HT1080 (cell line): ENCODE data around the genes CSRP1 and IPO9.

RAMPAGE:
- cytosol, long total RNA = no peak
- long total RNA = no peak
- nucleus, long total RNA = no peak
Measured at GRCh38 chr1:200905693-200906225, 11.1 kb downstream of the INAVA start.

DNA sequence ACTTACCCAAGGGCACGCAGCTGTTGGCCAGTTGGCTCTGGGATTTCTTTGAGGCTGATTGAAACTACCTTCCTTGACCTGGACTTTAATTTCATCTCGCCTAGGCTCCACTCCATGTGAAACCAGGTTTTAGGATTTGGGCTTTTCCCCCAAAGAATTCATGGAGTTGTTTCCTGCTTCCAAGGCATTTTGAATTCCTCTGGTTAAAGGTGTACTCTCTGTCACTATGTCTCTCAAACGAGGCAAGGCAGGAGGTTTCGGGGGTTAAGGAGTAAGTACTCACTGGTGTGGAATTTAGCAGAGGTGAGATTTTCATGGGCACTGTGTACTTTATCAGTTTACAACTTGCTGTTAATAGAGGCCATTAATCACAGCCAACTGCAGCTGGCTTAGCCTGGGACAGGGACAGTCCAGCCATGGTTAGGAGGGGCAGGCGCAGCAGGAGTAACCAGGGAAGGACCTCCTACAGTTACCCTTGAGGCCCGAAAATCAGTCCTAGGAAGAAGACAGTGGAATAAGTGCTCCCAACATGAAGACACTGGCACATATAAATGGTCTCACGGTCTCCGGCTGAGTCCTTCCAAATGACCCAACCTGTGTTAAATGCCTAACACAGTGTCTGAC lies 18.0 kb upstream of the TMEM9 start:
RAMPAGE:
- cytosol, long total RNA = no peak
- long total RNA = no peak
- nucleus, long total RNA = no peak

DNA sequence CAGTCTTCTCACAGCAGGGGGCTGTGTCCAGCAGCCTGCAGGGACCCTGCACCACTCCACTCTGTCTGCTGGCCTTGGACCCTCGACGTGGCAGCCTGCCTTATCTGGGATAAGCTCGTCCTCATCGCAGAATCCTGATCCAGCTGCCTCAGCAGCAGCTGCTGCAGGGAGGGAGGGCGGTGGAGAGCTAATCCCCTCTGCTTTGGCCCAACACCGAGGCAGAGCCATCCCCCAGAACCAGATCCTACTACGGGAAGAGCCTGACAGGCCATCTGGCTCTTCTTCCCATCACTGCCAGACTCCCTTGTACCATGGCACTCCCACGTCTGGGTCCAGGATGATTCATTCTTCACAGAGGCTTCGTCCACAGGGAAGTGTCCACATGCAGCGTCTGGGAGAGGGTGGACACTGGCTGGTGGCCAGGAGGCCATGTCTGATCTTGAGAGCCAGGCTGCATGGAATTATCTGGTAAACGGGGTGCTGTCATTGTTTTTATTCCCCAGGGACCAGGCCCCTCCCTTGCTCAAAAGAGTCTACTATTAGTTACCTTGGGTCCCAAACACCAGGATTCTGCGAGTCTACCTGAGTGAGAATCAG lies 14.7 kb upstream of the PKP1 start:
RAMPAGE:
- cytosol, long total RNA = no peak
- long total RNA = no peak
- nucleus, long total RNA = no peak

DNA sequence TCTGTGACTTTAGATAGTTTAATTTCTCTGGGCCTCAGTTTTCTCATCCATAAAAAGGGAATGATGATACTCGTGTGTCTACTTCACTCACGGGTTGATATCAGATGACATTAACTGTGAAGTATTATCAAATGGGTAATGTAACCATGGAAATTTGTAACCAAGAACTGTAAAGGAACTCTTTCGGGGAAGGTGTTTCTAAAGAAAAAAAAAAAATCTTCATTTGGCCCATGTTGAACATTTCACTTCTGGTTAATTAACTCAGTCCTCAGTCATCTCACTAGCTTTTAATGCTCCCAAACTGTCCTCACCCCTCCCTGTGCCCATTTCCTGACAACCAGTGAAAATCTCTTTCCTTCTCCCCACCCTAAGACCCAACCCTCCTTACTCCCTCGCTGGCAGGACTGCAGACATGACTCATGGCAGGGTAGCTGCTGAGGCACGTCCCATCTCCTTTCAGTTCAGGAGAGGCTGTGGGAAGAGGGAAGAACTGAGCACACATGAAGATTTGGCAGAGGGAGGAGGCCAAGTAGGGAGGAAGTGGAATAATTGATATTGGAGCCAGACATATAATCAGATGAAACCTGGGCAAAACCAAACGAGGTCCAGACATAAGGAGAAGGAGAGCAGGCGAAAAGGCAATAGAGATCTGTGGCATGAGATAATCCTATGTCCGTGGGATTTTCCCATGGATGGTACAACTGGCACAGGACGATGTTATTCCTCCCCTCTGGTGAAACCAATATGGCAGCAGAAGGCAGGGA lies 12.6 kb downstream of the PKP1 start:
RAMPAGE:
- cytosol, long total RNA = no peak
- long total RNA = no peak
- nucleus, long total RNA = no peak

DNA sequence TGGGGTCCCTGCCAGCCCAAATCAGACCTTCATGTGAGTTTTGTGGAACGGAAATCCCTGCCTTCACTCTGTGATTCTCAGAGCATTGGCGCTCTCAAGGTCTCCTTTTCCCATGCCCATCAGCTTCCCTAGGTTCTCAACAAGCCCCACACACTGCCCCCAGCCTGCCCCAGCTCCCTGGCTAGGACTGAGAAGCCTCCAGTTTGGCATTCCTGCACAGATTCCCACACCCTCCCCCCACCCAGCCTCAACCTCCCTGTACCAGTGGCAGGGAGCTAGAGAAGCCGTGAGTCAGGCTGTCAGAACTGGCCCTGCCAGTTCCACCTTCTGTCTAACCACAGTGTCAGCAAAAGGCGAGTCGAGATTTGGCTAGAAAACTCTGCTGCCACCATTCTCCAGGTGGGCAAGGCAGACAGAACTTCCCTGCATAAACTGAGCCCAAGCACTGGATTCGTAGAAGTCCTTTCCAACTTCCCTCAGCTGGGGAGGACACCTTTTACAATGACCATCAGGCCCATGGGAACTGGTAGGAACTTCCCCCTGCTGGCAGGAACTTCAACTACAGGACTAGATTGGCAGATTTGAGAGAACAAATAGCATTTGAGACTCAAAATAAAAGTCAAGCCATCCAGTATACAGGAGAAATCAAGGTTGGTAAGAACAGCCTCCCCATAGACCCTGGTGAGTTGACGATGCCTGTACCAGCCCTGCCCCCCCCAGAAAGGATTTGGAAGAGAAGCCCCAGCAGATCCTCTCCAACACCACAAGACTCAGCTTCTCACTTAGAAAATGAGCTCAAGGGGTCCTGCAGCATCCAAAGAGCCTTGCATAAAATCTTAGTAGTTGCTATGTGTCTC lies 31.0 kb downstream of the TNNT2 start:
RAMPAGE:
- cytosol, long total RNA = no peak
- long total RNA = no peak
- nucleus, long total RNA = no peak

GRCh38 chr1:201378307-201379379 lies 1.2 kb upstream of the TNNT2 start:
RAMPAGE:
- cytosol, long total RNA = no peak
- long total RNA = no peak
- nucleus, long total RNA = no peak

DNA sequence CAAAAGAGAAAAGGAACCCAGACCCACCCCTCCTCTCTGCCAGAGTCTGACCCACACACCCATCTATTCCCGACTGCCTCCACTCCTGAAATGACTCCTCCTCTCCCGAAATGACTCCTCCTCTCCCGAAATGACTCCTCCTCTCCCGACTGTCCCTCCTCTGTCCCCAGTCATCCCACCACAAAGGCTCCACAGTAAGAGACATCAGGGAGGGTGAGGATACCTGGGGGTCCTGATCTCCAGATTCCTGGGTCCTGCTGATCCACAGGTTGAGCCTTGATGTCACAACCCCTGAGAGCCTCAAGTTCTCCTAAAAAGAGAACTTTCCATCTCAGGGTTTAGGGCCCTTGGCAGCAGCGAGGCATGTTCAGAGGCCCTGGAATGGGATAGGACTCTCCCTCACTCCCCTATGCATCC lies 5.0 kb upstream of the TNNT2 start:
RAMPAGE:
- cytosol, long total RNA = no peak
- long total RNA = no peak
- nucleus, long total RNA = no peak

DNA sequence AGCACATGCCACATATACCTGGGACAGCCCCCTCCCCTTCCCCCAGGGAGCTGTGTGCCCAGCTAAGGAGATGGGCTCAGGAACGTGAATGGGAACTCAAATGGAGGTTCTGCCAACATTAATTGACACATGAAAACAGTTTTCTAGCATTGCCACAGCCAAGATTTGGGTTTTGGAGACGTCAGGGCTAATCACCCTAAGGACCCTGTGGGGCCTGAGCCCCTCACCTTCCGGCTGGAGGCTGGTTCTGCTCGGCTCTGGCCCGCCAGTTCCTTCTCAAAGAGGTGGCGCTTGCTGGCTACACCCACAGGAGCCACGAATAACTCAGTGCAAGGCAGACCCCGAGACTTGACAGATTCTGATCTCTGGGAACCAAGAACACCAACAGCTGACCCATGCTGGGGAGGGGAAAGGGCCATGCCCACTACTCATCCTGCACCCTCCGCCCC lies 5.4 kb upstream of the TNNT2 start:
RAMPAGE:
- cytosol, long total RNA = no peak
- long total RNA = no peak
- nucleus, long total RNA = no peak

DNA sequence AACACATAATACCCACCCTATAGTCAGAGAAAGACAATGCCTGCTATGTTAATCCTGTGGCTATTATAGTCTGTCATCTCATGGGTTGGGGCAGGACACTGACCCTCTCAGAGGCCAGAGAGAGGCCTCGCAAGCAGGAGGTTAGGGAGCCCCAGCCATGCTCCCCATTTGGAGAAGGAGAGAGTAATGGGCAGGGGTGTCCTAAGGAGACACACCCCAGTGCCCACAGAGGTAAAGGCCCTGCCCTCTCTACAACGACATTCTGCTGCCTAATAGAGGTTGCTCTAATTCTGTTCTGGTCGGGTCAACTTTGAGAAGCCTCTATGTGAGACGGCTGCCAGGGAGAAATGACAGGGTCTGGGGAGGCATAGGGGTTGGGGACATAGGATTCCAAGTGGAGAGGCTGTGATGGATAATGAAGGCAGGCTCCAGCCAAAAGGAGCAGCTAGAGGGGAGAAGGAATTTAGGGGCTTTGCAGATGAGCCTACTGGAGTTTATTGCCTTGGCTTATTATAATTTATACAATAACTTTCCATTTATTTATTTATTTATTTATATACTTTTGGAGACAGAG lies 1.2 kb upstream of the TNNI1 start:
RAMPAGE:
- cytosol, long total RNA = no peak
- long total RNA = no peak
- nucleus, long total RNA = no peak

DNA sequence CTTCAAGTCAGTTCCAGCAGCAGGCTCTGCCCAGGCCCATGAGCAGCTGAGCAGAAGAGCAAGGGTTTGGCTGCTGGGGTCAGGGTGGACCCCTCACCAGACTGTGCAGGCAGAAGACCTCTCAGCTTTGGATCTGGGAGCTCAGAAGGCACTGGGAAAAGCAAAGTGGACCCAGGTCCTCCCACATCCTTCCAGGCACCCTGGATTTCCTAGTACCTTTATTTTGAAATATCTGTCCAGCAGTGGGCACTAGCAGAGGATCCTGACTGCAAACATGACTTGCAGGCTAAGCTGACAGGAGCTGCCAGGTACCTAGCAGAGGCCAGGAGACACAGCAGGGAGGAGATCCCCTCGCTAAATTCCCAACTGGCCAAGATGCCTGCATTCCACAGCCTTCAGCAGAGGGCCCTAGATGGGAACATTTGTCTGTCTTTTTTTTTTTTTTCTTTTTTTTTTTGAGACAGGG lies 13.3 kb downstream of the PHLDA3 start:
RAMPAGE:
- cytosol, long total RNA = no peak
- long total RNA = no peak
- nucleus, long total RNA = no peak

DNA sequence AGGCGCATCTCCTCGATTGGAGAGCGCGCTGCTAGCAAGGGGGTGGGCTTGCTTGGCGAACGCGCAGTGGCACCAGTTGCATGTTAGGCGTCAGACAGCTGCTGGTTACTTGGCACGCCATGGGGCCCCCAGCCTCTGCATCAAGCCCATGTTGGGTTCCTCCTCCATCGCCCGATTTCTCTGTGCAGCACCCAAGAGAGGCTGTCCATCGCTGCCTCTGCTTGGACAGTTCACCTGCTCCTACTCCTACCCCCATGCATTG lies 400 bp upstream of the PHLDA3 start:
RAMPAGE:
- cytosol, long total RNA = no peak
- long total RNA = no peak
- nucleus, long total RNA = no peak

GRCh38 chr1:201492885-201493456 lies 14.0 kb downstream of the CSRP1 start:
RAMPAGE:
- cytosol, long total RNA = no peak
- long total RNA = no peak
- nucleus, long total RNA = no peak

DNA sequence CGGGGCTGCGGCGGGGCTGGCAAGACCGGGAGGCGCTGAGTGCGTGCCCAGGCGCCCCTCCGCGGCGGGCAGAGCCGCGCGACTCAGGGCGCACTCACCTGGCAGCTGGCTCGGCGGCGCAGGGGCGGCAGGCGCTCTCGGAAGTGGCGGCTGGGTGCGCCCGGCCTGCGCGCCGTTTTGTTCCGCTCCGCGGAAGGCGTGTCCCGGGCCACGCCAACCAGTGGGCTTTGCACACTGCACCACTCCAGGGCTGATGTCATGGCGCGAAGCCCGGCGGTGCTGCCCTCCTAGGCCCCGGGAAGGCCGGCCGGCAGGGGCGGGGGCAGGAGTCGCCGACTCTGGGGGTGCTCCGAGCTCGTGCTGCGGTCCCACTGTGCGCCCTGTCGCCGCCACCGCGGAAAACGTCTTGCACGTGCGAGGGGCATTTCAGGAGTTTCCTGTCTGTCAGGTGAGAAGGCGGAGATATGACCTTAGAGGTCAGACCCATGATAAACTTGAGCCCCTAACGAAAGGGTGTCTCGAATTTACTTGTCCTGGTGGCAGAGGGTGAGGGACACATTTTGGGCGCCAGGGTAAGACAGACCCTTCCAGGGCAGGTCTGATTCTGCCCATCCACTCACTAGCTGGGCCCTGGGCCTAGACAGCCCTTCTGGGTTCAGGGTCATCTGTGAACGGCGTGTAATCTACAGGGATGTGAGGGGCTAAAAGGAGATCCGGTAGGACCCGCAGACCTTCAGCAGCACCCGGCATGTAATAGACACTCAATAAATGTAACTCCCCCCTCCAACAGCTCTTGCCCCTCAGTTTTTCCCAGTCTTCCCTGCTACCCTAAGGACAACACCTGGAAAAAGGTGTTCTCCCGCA lies at the start of gene CSRP1:
TSS of gene CSRP1 (minus strand) at position 152 of the 864 bp plus-strand sequence.
RAMPAGE:
- cytosol, long total RNA = start-site peak on the minus strand centred at position 141 of the sequence, 31 bp wide, 2,349 and 3,091 reads in 2 replicates
- long total RNA = start-site peak on the minus strand centred at position 141 of the sequence, 31 bp wide, 1,156 reads
- nucleus, long total RNA = start-site peak on the minus strand centred at position 149 of the sequence, 9 bp wide, 42 and 86 reads in 2 replicates

RAMPAGE:
- cytosol, long total RNA = no peak
- long total RNA = no peak
- nucleus, long total RNA = no peak
Measured at GRCh38 chr1:201599656-201599882, 60.6 kb downstream of the NAV1 start.

RAMPAGE:
- cytosol, long total RNA = no peak
- long total RNA = no peak
- nucleus, long total RNA = no peak
Measured at GRCh38 chr1:201656148-201656511, 117.2 kb downstream of the NAV1 start.

GRCh38 chr1:201721661-201722071 lies 107.3 kb upstream of the IPO9 start:
RAMPAGE:
- cytosol, long total RNA = no peak
- long total RNA = no peak
- nucleus, long total RNA = no peak

DNA sequence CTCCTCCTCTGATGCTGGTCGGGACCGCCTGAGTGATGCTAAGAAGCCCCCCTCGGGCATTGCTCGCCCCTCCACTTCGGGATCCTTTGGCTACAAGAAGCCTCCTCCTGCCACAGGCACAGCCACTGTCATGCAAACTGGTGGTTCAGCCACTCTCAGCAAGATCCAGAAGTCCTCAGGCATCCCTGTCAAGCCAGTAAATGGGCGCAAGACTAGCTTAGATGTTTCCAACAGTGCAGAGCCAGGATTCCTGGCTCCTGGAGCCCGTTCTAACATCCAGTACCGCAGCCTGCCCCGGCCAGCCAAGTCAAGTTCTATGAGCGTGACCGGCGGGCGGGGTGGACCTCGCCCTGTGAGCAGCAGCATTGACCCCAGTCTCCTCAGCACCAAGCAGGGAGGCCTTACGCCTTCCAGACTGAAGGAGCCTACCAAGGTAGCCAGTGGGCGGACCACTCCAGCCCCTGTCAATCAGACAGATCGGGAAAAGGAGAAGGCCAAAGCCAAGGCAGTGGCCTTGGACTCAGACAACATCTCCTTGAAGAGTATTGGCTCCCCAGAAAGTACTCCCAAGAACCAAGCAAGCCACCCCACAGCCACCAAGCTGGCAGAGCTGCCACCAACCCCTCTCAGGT lies 46.6 kb upstream of the IPO9 start:
RAMPAGE:
- cytosol, long total RNA = no peak
- long total RNA = no peak
- nucleus, long total RNA = no peak

DNA sequence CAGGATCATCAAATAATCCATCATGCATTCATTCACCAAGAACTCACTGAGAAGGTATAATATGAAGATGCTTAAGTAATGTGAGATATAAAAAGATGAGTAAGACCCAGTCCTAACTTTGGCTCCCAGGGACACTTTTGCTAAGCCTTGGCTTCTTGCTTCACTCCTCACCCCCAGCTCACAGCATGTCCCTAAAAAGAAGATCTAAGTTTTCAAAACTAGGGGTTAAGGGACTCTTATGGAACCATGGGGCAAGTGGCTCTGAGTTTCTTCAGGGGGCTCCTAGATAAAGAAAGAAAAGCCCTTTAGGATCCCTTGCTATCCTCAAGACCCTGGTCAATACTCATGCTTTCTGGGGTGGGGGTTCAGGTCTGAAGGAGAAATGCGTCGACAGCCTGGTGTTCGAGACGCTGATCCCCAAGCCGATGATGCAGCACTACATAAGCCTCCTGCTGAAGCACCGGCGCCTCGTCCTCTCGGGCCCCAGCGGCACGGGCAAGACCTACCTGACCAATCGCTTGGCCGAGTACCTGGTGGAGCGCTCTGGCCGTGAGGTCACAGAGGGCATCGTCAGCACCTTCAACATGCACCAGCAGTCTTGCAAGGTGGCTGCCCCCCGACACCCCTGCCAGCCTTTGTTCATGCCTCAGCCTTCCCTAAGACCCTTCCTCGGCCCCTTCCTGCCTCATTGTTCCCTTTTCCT lies 18.7 kb upstream of the IPO9 start:
RAMPAGE:
- cytosol, long total RNA = no peak
- long total RNA = no peak
- nucleus, long total RNA = no peak

GRCh38 chr1:201828776-201830013 lies at the start of gene IPO9:
IPO9 (plus strand) TSS chr1:201829157.
RAMPAGE:
- cytosol, long total RNA = no peak
- long total RNA = no peak
- nucleus, long total RNA = no peak

DNA sequence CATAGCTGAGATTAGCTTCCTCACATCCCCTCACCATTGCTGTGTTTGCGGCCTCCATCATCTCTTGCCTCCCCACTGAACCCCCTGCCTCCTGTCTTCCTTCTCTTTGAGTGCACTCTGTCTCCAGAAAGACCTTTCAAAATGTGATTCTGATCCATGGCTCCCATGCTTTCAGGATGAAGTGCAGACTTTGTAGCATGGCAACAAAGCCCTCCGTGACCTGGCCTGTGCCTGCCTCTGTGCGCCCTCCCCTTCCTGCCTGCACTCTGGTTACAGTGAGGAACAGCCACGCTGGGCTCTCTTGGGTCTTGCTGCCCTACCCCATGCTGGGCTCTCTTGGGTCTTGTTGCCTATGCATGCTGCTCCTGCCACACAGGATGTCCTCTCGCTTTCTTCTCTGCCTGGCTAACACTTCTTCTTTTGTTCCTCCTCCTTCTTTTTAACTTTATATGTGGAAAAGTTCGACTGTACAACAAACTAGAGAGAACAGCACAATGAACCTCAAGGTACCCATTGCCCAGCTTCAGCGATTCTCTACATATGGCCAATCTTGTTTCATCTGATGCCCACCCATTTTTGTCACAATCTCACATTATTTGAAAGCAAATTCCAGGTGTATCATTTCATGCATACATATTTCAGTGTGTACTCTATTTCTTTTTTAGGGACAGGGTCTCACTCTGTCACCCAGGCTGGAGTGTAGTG lies 27.9 kb downstream of the LMOD1 start:
RAMPAGE:
- cytosol, long total RNA = no peak
- long total RNA = no peak
- nucleus, long total RNA = no peak